Paraaortic lymph node (tissue), 1 donor: ENCODE results near the gene ADGRA1.

GRCh38 chr10:131983718-131984160, 2.0 kb upstream of the BNIP3 start:
- PRO-cap: no peak

GRCh38 chr10:132158809-132159890, 27.6 kb upstream of the DPYSL4 start:
- PRO-cap: unidirectional peak, plus-strand start at chr10:132158932

DNA sequence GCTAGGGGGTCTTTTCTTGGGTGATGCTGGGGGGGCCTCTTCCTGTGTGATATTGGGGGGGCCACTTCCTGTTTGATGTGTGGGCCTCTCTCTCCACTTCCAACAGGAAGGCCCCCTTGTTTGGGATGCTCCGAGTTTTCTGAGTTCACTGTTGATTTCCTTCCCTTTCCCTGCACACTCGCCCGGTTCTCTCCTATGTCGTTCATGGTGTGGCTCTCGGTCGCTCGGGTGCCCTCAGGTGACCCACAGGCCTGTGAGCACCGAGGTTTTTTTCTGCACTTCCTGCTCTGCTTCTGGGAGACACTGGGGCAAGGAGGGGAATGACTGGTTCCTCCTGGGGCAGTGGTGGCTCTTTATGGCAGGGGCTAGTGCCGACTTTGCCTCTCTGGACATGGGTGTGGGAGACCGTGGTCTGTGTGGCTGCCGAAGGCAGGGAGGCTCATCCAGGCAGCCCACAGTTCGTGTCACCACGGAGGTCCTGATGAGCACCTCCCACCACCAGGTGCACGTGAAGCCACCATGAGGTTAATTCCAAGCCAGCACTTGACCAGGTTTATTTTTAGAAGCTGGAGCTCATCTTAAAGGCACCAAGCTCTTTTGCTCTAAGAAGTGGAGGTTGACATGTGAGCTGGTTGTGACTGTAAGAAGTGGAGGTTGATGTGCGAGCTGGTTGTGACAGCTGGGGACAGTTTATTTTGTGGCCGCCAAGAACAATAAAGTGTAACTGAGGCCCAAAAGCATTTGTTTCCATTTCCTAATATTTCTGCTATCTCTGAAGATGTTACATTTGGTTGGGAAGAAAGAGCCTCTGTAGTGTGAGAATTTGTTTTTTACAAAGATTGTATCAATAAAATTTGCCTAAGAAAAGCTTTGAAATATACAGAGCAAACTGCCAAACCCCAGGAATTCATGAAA, 24.7 kb upstream of the DPYSL4 start:
- PRO-cap: no peak

GRCh38 chr10:132420444-132421478, 23.8 kb downstream of the PWWP2B start:
- PRO-cap: bidirectional peak, plus-strand start at chr10:132421196, minus-strand start at chr10:132421090

- PRO-cap: no peak
Measured at GRCh38 chr10:132515025-132515659, 22.4 kb upstream of the INPP5A start.

GRCh38 chr10:132519015-132519446, 18.6 kb upstream of the INPP5A start:
- PRO-cap: no peak

DNA sequence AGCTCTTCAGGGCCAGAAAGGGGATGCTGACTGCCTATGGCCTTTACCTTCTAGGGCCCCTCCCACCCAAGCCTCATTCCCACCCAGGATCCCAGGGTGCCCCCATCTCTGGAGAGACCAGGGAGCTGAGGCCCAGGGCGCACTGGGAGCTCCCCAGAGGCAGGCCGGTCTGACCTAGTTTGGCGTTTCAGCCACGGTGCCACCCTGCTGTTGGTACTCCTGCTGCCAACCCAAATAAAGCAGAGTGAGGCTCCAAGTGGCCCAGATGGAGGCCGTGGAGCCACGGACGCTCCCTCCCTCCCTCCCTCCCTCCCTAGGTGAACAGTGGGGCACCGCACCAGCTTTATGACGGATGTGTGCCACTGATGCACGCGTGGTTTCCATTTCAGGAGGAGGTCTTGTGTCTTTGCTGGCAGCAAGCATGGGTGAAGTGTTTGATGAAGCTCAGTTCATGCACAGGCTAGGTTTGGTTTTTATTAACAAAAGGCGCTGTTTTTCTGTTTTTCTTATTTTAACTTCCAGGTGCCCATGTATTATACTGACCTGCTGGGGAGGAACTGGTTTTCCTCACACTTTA, 1.9 kb downstream of the INPP5A start:
- PRO-cap: unidirectional peak, minus-strand start at position 171 of the sequence

DNA sequence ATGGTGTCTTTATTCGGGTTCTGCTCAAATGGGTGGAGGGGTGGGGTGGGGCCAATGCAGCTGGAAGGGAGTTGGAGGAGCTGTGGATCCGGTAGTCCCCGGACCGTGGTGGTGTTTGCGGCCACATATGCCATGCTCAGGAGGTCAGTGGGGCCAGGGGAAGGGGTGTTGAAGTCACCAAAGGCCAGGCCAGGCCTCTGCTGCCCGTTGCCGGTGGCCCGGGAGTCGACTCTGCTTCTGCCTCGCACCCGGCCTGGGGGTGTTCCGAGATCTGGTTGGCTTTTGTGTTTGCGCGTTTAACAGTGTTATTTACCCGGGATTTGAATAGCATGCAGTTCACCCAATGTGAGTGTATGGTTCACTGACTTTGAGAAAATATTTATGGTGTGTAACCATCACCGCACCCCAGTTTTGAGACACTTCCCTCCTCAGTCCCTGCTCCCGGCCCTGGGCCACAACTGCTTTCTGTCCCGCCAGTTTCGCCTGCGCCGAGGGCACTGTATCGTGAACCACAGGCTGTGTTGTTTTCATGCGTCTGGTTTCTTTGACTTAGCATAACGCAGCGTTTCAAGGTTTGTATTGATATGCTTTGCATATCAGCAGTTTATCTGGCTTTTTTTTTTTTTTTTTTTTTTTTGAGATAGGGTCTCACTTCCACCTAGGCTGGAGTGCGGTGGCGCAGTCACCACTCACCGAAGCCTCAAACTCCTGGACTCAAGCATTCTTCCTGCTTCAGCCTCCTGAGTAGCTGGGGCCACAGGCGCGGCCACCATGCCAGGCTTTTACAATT, 10.8 kb downstream of the INPP5A start:
- PRO-cap: no peak

DNA sequence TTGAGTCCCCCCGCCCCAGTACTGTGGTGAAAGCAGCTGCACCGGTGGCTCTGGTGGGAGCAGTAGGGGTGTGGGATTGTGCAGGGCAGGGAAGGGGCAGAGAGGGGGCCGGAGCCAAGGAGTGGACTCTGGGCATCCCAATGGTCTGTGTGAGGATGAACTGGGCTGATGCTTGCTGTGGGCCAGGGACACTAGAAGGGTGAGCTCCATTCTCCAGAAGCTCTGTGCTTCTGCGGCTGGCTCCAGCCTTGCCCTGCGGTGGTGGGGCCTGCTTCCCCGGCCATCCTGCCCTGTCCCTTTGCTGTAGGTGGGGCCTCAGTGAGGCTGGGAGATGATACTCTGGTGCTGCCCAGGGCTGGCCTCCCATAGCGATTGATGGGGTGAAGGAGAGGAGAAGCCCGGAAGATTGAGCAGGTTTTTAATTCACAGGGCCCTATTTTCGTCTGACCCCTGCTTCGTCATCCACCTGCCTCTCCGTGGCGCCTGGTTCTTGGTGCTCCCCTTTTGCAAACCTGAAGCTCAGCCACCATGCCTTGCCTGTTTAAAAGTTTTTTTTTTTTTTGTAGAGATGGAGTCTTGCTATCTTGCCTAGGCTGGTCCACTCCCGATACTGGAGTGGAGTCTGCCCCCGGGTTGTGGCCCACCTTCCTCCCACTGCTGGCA, 41.9 kb downstream of the INPP5A start:
- PRO-cap: no peak

DNA sequence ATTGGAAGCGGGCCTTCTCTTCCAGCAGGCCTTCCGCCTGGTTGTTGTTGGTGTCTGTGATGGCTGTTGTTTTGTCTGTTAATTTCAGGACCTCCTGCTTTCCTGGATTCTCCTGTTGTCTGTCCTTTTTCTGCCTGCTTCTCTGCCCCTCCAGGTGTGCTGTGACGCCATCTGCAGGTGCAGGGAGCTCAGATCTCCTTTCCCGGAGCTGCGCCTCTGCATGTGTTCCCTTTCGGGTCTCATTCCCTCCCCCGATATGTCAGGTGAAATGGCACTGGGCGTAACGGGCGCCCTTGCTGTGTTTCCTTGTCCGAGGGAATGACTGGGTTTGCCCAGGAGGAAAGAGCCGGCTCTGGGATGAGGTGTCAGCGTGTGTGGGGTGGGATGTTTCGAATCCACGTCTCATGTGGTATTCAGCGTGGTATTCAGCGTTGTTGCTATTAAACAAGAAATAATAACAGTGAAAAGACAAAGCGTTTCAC, 54.0 kb downstream of the INPP5A start:
- PRO-cap: no peak

- PRO-cap: no peak
Measured at GRCh38 chr10:132629090-132629653, 91.6 kb downstream of the INPP5A start.

DNA sequence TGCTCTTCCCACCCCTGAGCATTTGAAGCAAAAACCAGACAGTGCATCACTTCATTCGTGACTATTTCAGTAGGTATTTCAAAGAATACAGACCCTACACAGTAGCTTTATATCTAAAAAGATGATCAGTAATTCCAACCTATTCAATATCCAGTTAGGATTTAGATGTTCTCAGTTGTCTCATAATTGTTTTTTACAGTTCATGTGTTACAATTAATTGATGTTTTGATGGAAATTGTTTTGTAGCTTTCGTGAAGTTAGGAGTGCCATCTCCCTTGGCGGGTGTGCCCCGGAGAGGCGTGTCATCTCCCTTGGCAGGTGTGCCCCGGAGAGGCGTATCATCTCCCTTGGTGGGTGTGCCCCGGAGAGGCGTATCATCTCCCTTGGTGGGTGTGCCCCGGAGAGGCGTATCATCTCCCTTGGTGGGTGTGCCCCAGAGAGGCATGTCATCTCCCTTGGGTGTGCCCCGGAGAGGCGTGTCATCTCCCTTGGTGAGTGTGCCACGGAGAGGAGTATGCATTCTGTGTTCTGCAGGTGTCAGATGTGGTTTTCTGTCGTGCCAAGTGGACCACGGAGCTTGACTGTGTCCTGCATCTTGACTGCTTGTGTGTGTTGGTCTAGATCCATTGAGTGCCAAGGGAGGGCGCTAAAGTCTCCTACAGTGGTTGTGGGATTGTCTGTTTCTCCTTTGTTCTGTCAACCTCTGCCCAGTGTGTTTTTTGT, 96.5 kb downstream of the INPP5A start:
- PRO-cap: no peak

DNA sequence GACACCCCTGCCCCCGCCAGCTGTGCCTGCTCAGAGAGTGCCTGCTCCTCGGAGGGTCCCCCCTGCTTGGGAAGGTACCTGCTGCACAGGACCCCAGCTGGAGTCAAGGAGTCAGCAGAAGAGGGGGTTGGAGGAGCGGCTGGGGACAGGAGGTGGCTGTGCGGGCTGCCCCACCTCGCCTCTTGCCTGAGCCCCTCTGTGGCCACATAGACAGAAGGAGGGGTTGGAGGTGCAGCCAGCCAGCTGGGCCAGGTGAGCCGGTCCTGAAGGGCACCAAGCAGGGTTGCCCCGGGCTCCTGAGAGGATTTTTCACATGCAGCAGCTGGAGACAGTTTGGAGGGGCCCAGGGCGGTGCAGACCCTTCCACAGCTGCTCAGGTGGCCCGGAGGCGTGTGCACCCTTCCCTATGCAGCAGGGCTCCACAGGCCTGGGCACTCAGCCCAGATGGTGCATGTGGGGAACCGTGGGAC, 118.9 kb downstream of the INPP5A start:
- PRO-cap: no peak

- PRO-cap: unidirectional peak, plus-strand start at chr10:132679482
Measured at GRCh38 chr10:132679267-132679890, 106.6 kb downstream of the NKX6-2 start.

DNA sequence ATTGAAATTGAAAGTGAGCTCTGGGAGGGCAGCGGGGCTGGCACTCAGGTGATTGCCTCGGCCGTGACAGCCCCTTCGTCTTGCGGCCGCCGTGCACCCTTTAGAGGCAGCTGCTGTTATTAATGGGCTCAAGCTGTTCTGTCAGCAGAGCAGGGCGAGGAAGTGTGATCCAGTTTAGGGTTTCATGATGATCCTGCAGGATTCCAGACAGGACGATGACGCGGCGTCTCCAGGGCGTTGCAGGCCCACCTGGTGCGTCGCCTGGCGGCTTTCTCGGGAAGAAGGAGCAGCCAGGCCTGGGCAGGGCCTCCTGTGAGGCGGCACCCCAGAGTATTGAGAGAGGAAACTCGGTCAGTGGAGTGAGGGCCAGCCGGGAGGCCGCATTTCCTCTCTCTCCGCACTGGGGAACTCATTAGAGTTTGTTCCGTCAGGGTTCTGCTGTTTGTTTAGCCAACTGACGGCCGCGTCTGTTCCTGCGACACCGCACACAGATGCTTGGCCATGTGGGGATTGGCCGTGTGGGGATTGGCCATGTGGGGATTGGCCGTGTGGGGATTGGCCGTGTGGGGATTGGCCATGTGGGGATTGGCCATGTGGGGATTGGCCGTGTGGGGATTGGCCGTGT, 62.9 kb downstream of the NKX6-2 start:
- PRO-cap: no peak

GRCh38 chr10:132726671-132727212, 59.2 kb downstream of the NKX6-2 start:
- PRO-cap: no peak

DNA sequence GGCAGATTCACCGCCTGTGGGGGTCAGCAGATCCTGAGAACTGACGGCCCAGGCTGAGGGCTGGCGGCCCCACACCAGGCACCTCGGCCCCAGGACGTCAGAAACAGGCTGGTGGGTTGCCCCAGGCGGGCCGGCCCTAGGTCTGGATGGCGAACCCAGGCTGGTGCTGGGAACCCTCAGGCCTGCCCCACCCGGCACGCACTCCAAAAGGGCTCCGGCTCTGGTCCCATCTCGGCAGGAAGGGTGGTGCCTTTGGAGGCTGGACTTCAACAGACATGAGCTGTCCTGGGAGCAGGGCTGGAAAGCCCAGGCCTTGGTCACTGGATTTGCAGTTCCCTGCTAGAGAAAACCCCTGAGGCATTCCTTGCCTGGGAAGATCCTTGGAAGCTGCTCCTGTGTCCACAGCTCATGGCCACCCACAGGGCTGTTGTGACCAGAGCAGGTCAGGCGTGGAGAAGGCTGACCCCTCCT, 42.7 kb upstream of the CFAP46 start:
- PRO-cap: no peak

GRCh38 chr10:133087332-133088187, at the start of gene ADGRA1:
TSS of gene ADGRA1 (plus strand) at chr10:133087924.
- PRO-cap: no peak

DNA sequence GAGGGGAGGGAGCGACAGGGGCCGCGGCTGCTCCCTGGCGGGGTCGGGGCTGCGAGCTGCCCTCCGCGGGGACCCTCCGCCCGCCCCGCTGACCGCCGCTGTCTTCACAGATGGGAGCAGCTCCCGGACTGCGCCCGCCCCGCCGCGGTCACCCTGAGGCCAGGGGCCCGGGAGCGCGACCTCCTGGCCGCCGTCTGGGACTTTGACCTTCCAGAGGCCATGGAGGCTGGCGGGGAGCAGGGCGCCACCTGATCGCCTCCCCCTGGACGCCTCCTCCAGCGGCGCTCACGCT, 820 bp downstream of the ADGRA1 start:
- PRO-cap: no peak

- PRO-cap: no peak
Measured at GRCh38 chr10:133127488-133127864, 32.5 kb upstream of the KNDC1 start.